OCI-LY7 (cell line): ENCODE measurements around a stretch of chr2.

- PRO-cap = no peak
- RAMPAGE, long total RNA = no peak
Measured at GRCh38 chr2:20443307-20443934, 3.5 kb upstream of the RHOB start.

- PRO-cap = no peak
- RAMPAGE, long total RNA = no peak
Measured at GRCh38 chr2:20447424-20447667, 472 bp downstream of the RHOB start.

DNA sequence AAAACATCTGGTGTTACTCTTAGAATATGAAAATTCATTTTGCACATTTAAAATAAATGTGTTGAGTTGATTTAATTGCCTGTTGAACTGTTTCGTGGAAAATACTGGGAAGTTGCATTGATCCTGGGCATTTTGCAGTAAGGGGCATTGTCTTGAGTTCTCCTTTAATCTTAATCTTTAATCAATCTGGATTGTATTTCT is 4.2 kb downstream of the RHOB start:
- PRO-cap = no peak
- RAMPAGE, long total RNA = no peak

DNA sequence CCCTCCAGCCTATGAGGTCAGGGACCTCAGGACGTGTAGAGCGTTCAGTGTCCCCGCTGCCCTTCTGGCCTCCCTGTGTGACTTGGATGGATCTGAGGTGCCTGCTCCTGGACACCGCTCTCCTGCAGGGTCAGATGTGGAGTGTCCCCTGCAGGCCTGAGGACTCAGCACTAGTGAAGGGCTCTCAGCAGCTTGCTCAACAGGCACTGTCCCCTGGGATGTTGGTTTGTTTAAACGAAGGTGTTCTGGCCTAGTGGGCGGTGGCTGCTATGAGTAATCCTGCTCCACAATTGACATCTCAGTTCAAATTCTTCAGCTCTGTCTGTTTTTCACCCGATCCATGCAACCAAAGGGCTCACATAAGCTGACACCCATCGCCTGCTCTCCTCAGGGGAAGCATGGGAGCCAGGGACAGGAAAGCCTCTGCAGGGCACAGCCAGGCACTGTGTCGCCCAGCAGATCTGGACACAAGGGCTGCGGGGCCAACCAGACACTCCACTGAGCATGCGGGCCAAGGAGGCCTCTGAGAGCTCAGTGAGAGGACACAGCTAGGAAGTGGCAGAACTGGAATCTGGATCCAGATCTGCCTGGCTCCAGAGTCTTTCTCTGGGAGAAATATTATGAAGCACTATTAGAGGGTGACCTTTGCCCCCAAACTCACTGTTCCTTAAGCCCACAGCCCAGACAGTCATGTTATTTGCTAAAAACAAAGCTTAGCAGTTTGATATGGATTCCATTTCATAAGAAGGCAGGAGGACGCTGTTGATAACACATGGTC is 78.5 kb downstream of the RHOB start:
- PRO-cap = no peak
- RAMPAGE, long total RNA = no peak

- PRO-cap = no peak
- RAMPAGE, long total RNA = no peak
Measured at GRCh38 chr2:20596921-20597624, 53.8 kb downstream of the HS1BP3 start.

- PRO-cap = no peak
- RAMPAGE, long total RNA = no peak
Measured at GRCh38 chr2:20625478-20625903, 25.4 kb downstream of the HS1BP3 start.

DNA sequence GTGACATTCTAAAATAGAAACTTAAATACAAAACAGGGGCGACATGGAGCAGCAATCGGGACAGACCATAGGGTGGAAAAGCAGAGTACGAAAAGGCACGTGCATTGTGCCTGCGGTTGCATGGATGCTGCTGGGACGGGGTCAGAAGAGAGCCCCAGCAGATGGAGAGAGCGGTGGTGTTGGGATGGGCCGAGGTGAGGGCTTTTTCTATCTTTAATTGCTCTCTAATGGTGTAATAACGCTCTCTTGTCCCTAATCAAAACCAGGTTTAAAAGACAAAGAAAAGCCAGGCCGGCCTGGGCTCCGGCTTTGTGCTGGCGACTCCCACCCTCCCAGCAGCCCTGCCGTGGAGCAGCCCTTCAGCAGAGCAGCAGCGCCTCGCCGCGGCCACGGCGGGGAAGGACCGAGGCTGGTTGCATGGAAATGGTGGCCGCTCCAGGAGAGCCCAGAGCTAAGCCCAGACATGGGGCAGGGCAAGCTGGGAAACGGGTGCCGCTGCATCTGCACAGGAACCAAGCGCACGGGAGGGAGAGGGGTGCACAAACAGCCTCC is 15.2 kb downstream of the HS1BP3 start:
- PRO-cap = no peak
- RAMPAGE, long total RNA = no peak

DNA sequence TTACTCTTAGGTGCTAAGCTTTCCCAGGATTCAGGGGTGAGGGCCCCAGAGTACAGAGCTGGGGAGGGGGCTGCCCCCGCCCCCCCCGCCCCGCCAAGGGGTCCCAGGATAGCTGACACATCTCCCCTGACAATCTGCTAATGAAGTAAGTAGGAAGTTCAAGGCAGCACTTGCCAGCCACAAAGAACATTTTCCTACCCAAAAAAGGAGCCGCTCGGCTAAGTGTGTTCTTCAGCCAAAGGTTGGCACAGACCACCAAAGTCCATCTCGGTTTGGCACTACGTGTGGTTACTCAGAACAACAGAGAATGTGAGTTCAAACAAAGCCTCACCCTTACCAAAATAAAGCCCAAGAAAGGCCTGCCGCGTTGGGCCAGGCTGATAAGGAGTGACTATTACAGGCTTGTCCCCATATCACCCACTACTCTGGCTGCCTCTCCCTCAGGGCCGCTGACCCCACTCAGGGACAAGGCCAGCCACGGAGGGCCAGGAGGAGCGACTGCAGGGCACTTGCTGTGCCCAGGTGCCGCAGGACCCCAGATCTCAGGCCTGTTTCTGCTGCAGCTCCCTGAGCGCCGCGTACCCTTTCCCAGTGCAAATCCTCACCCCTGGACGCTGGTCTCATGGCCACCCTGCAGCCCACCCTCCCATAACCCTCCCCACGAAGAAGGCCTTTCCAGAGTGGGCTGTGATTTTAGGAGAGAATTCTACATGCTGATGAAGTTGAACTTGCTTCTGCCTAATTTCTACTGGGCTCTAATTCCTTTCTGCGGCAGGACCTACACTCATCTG is 13.7 kb downstream of the HS1BP3 start:
- PRO-cap = no peak
- RAMPAGE, long total RNA = no peak

DNA sequence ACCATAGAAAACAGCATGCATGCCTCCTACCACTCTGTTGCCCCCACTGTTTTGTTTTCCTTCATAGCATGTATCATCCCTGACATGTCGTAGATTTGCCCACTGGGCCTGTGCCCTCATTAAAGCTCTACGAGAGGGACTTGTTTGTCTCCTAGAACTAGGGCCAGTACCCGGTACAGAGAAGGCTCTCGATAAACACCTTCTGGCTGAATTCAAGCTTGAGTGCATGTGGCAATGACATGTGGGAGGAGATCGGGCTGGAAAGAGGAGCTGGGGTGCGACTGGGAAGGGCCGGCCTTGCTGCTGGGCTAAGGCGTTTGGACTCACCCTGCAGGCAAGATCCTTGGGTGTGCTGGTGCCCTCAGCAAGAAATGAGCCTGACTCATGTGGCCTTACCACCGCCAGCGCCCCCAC is 1.5 kb downstream of the HS1BP3 start:
- PRO-cap = no peak
- RAMPAGE, long total RNA = no peak

GRCh38 chr2:20666003-20666588 is 848 bp upstream of the GDF7 start:
- PRO-cap = no peak
- RAMPAGE, long total RNA = no peak

- PRO-cap = no peak
- RAMPAGE, long total RNA = no peak
Measured at GRCh38 chr2:20988865-20989402, 54.9 kb downstream of the APOB start.

DNA sequence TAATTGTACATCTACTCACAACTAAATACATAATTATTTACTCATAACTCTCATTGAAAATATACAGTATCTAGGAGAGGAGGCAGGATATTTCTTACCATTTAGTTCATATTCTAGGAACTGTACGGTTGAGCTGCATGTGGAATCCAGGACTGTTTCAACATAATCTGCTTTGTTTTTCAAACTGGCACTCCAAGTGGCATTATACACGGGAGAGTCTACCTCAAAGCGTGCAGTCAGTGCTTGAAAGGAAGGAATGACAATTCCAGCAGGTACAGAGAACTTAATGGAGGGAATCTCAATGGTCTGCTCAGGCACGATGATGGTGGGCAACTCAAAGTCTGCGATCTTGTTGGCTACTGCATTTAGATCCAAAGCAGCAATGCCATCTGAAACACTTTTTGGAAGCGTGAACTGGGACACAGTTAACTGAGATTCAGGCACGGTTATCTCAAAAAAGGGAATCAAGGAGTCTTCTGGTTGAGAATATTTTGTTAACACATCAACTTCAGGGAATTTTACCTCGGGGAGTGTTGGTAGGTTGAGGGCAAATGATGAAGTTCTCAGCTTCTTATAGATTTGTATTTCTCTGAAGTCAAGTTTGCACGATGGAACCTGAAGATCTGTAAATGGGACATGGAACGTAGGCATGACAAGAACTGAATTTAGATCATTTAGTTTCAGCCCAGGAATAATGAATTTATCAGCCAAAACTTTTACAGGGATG is 38.7 kb downstream of the APOB start:
- PRO-cap = no peak
- RAMPAGE, long total RNA = no peak

DNA sequence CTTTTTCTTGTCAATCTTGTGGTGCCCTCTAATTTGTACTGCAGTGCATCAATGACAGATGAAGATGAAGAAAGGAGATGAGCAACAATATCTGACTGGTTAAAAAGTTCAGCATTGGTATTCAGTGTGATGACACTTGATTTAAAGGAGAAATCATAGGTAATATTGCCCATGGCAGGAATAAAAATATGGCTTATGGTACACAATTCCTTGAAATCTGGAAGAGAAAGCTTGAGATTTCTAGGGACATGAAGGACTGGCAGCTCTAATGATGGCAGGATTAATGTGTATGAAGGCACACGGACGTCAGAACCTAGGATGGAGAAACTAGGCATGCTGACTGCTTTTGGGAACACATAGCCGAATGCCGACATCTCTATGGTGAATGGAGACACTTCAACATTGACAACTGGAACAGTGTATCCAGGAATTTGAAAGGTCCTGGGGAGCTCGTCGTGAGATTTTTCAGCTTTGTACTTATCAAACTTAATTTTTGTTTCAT is 37.1 kb downstream of the APOB start:
- PRO-cap = no peak
- RAMPAGE, long total RNA = no peak

DNA sequence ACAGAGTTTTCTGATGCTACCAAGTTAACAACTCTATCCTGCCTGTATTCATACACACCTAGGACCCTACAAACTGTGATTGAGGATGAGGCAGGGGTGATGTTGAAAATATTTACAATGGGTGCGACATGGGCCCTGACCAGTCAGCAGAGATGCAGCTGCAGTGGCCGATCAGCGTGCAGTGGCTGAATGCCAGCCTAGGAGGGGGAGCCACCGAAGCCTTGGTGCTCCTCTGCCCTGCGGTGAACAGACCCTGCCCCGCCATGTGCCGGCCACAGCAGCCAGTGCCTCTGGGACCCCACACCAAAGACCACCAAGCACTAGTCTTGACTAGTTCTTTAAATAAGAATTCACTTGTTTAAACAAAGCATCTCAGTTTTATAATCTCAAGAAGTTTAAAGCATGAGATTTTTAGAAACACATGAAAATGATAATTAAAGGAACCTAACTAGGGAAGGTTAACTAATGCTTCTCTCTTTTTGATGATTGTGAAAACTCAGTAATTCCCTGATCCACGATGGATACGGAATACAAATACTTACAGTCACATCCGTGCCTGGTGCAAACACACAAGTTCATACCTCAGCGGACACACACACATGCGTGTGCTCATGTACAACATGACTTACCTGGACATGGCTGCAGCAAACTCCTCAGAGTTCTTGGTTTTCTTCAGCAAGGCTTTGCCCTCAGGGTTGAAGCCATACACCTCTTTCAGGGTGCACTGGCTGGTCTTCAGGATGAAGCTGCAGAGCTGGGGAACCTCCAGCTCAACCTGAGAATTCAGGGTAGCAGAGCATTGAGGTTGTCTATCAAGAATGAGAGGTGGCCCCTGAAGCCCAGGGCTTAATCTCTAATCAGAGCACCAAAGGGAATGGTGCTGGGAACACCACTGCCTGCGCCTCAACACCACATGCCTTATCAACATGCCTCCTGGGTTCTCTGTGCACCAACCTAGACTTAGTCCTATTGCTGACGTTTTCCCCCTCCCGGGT is 3.3 kb downstream of the APOB start:
- PRO-cap = no peak
- RAMPAGE, long total RNA = no peak

DNA sequence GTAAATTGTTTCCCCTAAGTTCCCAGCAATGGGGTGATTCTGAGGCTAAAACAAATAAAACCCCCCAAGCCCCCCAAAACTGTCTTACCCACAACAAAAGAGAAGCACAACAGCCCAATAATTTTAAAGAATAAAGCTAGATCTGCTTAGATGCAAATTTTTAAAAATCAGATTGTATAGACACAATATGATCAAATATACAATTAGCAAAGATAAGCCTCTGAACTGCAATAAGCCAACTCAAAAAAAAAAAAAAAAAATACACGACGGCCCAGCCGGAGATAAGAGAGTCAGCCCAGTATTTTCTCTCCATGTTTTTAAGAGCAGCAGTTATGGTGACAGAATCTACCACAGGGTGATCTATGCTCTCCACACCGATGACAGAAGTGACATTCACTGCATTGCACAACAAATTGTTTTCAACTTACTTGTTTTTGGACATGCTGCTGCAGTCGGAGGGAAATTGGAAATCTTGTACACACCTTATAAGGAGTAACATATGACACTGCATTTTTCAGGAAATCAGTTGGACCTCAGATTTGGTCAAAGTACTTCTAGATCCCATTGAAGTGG is 23.1 kb upstream of the APOB start:
- PRO-cap = no peak
- RAMPAGE, long total RNA = no peak

DNA sequence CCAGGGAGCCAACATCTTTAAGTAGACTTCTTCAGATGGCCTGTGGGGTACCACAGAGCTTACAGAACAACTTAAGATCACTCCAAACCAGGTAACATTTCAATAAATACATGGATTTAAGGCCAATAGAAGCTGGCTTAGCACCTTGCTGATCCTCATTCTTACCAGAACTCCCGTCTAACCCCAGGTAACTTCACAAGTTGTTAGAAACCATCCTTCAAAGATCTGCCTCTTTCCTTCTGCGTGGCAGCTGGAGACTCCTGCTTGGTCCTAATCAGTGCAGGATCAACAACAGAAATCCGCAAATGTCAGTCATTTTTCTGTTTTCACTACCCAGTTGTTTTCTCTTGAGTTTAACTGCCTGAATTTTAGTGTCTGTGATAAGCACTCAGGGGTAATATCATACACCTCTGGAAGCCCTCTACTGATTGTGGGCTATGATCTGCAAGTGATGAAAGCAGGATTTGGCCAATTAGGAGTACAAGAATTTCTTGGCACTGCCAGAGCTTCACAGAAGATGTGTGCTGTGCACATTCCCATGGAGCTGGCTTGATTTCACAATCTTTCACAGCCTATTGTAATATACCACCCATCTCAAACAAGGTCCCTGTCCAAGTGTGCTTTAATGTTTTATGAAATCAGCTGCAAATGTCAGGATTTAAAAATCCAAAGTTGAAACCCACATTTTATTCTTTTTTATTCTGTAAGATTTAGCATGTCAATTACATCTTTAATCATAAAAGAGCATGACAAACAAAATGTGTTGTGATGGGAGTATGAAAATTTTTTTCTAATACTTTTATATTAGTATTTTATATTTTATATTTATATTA is 27.4 kb upstream of the TDRD15 start:
- PRO-cap = no peak
- RAMPAGE, long total RNA = no peak

- PRO-cap = no peak
- RAMPAGE, long total RNA = no peak
Measured at GRCh38 chr2:21101345-21101735, 22.4 kb upstream of the TDRD15 start.

- PRO-cap = no peak
- RAMPAGE, long total RNA = no peak
Measured at GRCh38 chr2:21221071-21221319, 97.2 kb downstream of the TDRD15 start.

DNA sequence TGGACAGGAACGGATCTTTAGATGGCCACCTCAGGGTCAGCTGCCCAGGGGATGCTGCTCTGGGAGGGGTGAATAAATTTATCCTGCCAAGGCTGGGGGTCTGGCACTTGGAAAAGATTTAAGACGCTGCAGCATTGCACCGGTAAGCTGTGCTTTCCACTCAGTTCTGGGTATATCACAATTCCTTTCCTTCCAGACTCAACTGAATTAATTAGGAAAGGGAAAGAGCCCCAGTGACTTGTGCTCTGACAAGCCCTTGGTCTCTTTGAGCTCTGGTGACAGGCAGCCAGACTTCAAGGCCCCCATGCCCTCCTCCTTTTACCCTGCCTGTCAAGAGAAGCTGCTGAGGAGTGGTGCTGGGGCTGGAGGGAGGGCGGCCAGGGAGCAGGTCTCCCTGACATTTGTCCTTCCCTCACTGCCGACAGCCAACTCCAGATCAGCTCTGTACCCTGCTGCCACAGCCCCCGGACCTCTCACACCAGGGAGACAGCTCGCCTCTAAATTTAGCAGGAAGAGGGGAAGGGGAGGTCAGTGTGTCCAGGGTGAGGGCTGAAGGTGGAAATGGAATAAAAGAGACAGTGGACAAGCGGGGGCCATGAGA is 155.6 kb downstream of the TDRD15 start:
- PRO-cap = no peak
- RAMPAGE, long total RNA = no peak

GRCh38 chr2:21423040-21423291 is 299.2 kb downstream of the TDRD15 start:
- PRO-cap = no peak
- RAMPAGE, long total RNA = no peak